Astrocyte (in vitro differentiated cells and primary cell): ENCODE measurements around a stretch of chr2.

GRCh38 chr2:136207061-136207703 lies 89.2 kb upstream of the CXCR4 start:
- PRO-cap, result no peak
- RRBS, 2 experiments, result no CpG with 5 or more reads among the region's 6 CpGs

GRCh38 chr2:136238127-136239331 lies 120.6 kb upstream of the CXCR4 start:
- PRO-cap, result no peak
- RRBS, 2 experiments, result no CpG with 5 or more reads among the region's 9 CpGs

- PRO-cap, result no peak
- RRBS, 2 experiments, result no CpG with 5 or more reads among the region's 6 CpGs
Observed at GRCh38 chr2:136253380-136254114, 135.6 kb upstream of the CXCR4 start.

DNA sequence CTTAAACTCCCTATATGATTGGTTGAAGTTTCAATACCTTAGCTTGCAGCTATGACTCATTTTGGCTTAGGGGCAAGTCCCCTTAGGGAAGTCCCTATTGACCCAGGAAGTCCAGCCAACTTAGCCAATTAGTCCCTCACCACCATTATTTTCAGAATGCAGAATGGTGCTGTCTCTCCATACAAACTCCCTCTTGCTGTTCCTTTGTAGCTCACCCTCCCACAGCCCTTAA lies 11.5 kb upstream of the HNMT start:
- PRO-cap, result no peak

DNA sequence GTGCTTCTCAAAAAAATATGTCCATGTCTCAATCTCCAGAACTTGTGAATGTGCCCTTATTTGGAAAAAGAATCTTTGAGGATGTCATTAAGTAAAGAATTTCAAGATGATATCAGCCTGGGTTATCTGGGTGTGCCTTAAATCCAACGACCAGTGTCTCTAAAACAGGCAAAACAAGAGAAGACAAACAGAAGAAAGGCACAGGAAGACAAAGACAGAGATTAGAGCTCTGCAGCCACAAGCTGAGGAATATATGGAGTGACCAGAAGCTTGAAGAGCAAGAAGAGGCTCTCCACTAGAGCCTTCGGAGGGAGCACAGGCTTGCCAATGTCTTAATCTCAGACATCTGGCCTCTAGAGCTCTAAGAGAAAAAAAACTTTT lies 71.5 kb downstream of the HNMT start:
- PRO-cap, result unidirectional peak, plus-strand start at position 186 of the sequence
- RRBS, 2 experiments, result no CpG with 5 or more reads among the region's 2 CpGs

DNA sequence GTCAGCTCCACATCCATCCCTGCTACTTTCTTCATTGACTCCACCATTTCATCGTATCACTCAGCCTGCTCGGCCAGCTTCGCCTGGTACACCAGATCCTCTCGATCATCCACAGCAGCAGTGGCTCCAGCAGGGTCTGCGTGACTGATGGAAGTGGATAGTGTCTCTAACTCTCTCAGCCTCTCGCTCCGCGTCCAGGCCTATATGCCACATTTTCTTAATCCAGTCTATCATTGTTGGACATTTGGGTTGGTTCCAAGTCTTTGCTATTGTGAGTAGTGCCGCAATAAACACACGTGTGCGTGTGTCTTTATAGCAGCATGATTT lies 212.9 kb upstream of the SPOPL start:
- PRO-cap, result no peak
- RRBS, 2 experiments, result no CpG with 5 or more reads among the region's 11 CpGs

DNA sequence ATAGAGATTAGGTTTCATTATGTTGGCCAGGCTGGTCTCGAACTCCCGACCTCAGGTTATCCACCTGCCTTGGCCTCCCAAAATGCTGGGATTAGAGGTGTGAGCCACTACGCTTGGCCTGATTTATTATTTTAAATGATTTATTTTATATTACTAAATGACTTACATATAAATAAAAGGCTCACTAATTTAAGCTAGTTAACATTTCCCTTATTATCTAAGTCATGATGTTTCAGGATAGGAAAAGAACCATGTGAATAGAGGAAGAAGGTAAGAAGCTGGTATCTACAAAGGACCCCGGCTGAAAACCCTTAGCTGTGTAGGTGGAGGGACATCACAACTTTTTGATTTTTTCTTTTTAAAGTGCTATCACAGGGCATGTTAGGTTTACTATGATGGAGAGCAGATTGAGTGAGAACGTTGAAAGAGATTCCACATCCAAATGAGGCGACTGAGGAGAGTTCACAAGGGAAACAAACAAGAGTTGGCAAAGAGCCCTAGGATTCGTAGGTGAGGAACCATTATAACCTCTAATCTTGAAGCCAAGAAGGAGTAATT lies 197.5 kb upstream of the LRP1B start:
- PRO-cap, result no peak
- RRBS, 2 experiments, result no CpG with 5 or more reads among the region's 7 CpGs

DNA sequence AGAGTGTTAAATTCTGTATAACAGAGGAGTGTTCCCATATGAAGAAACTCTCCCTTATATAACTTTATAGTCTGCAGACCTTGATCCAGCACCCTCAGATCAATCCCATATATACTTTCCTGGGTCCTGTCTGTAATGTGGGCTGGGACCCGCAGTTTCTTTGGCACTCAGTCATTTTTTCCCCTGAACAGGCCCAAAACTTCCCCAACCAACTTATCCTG lies 331.9 kb upstream of the LRP1B start:
- PRO-cap, result no peak
- RRBS, 2 experiments, result no CpG with 5 or more reads among the region's 1 CpG

DNA sequence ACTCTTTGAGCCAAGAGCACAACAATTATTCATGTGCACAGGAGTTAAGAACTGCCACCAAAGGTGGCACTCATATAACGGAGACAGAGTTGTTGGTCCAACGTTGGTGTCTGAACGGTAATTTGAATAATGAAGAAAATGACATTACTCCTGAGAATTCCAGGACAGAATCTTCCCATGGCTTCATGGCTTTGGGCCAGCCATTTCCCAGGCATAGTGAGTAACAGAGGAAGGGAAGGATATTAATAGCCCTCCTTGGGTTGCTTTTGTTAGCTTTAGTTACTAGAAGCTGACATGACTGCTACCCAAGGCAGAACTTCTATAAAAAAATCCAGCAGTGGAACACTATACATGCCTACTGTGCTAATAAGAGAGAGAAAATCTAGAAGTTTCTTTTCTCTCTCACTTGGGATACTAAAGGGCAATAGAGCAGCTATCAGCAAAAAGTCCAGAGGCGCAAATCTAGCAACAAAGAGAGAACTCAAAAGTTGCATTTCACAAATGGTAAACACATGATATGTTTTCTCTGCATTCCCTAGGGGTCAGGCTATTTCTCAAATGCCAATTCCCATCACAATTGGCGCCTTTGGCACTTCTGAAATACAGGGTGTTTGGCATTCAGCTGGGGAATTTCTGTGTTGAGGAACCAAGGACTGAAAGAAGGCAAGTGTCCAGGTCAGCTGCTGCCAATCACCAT lies 160.9 kb upstream of the KYNU start:
- PRO-cap, result no peak
- RRBS, 2 experiments, result no CpG with 5 or more reads among the region's 5 CpGs

DNA sequence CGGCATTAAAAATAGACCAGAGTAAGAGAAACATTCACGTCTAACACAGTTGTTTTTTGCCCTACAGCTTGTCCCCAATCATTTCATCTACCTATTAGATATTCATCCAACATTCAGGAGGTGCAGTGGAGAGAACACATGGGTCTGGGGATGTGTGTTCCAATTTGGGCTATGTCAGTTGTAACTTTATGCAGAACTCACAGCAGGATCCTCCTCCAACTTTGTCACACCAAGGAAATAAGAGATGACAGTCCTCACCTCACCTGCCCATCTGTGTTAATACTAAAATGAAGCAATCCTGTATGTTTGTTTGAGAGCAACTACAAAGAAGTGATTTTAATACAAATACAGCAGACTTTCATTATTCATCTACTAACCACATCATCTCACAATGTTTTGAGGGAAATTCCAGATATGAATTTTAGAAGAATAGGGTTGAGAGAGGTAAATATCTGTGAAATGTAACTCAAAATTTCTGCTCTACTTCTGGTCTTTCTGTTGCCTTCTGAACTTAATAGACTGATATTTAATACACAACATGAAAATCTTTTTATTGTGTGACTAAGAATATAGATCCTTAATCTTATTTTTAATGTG lies 126.7 kb downstream of the ARHGAP15 start:
- PRO-cap, result no peak
- RRBS, 2 experiments, result no CpG with 5 or more reads among the region's 2 CpGs

- PRO-cap, result no peak
- RRBS, 2 experiments, result no CpG with 5 or more reads among the region's 7 CpGs
Observed at GRCh38 chr2:143481231-143481816, 352.1 kb downstream of the ARHGAP15 start.

GRCh38 chr2:143607441-143608420 lies 478.5 kb downstream of the ARHGAP15 start:
- PRO-cap, result no peak
- RRBS, 2 experiments, result no CpG with 5 or more reads among the region's 8 CpGs

- PRO-cap, result no peak
- RRBS, 2 experiments, result no CpG with 5 or more reads among the region's 12 CpGs
Observed at GRCh38 chr2:144379937-144380479, 47.7 kb upstream of the GTDC1 start.

- PRO-cap, result no peak
- RRBS, 2 experiments, result no CpG with 5 or more reads among the region's 7 CpGs
Observed at GRCh38 chr2:144424346-144425566, 92.4 kb upstream of the GTDC1 start.

DNA sequence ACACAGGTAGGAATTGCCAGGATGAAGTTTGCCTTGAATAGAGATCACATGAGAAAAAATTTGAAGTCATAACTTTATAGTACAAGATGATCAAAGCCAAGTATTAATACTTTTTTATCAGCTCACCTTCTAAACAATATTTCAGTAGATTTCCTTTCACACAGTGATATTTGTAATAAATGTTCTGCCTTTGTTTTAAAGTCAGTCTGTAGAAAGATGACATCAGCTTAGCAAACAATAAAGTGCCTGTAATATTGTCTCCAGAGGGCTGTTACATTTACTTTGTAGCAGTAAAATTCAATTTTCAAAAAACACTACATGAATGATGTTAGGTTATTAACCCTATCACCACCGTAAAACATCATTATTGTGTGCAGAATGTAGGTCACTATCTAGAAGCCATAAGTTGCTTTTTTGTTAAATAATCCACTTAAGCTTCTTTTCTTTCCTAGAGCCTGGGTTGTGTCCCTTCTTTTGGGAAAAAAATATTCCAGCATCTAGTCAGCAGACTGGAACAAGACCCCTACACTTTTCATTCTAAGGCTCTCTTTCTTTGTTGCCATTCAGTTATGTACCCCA lies 49.5 kb downstream of the ZEB2 start:
- PRO-cap, result no peak
- RRBS, 2 experiments, result no CpG with 5 or more reads among the region's 1 CpG

- PRO-cap, result no peak
- RRBS, 2 experiments, result no CpG with 5 or more reads among the region's 7 CpGs
Observed at GRCh38 chr2:144475024-144476195, 44.5 kb downstream of the ZEB2 start.

DNA sequence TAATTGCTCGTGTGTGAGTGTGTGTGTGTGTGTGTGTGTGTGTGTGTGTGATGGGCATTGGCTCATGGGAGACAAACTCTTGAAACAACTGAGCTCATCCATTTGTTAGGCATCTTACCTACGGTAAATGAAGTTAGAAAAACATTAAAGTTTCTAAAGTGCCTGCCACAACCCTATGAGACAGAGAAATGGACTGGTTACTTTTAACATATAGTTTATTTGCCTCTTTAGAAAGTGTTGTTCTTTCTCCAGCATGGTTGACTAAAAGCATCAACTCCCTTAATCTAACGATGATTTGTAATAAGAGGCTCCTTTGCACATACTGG lies 31.3 kb downstream of the ZEB2 start:
- PRO-cap, result no peak
- RRBS, 2 experiments, result no CpG with 5 or more reads among the region's 3 CpGs

GRCh38 chr2:144518974-144519790 lies 737 bp downstream of the ZEB2 start:
- PRO-cap, result no peak
- RRBS, 2 experiments, result no CpG with 5 or more reads among the region's 8 CpGs

- PRO-cap, result no peak
- RRBS, 2 experiments, result no CpG with 5 or more reads among the region's 2 CpGs
Observed at GRCh38 chr2:144522150-144522580, 2.2 kb upstream of the ZEB2 start.

GRCh38 chr2:144529877-144530169 lies 9.9 kb upstream of the ZEB2 start:
- PRO-cap, result no peak
- RRBS, 2 experiments, result no CpG with 5 or more reads among the region's 1 CpG